ENCODE measurements around the genes ARSB, SPZ1 and ACOT12.

DNA sequence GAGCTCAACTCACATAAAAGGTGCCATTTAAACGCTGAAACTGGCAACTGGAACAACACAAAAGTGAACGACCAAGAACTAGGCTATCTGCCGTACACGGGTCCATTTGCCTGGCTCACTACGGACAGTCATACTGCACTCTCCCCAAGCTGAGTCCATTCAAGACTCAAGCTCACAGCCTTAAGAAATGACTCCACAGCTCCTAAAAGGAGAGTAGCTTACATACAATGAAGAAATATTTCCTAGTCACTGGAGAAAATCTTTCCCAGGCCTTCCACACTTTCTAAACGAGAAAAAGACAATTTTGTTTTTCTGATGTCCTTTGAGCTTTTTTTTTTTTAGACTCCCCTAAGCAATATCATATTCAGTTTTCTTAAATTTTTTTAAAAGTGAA lies 71.1 kb downstream of the LHFPL2 start:
- PRO-cap, 2 experiments = no peak in any of the 2 experiments

GRCh38 chr5:78984901-78985700 lies at the start of gene ARSB:
Gene ARSB, minus strand, starts transcription at chr5:78985310.
- PRO-cap, 2 experiments = peak in 1 of 2 experiments; most common plus-strand start chr5:78985486 (in 1); most common minus-strand start chr5:78985277 (in 1)

- PRO-cap, 2 experiments = no peak in any of the 2 experiments
These were observed 2.4 kb downstream of the JMY start for GRCh38 chr5:79238356-79238686.

- PRO-cap, 2 experiments = no peak in any of the 2 experiments
These were observed 41.8 kb downstream of the JMY start for GRCh38 chr5:79277695-79278189.

- PRO-cap, 2 experiments = no peak in any of the 2 experiments
These were observed 64.1 kb downstream of the JMY start for GRCh38 chr5:79299940-79300429.

- PRO-cap, 2 experiments = no peak in any of the 2 experiments
These were observed 291 bp upstream of the HOMER1 start for GRCh38 chr5:79514378-79514471.

GRCh38 chr5:79546639-79547090 lies 32.7 kb upstream of the HOMER1 start:
- PRO-cap, 2 experiments = no peak in any of the 2 experiments

GRCh38 chr5:79547449-79547978 lies 33.6 kb upstream of the HOMER1 start:
- PRO-cap, 2 experiments = no peak in any of the 2 experiments

DNA sequence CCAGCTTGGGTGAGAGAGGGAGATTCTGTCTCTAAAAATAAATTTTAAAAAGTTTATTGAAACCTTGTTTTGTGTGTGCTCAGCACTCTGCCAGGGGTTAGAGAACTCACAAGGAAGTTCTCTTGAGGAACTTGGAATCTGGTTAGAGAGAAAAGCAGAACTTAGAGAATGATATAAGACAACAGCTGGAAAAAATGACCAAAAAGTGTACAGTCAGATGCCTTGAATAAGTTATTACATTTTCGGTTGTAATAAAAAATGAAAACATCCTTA lies 21.8 kb upstream of the TENT2 start:
- PRO-cap, 2 experiments = no peak in any of the 2 experiments

DNA sequence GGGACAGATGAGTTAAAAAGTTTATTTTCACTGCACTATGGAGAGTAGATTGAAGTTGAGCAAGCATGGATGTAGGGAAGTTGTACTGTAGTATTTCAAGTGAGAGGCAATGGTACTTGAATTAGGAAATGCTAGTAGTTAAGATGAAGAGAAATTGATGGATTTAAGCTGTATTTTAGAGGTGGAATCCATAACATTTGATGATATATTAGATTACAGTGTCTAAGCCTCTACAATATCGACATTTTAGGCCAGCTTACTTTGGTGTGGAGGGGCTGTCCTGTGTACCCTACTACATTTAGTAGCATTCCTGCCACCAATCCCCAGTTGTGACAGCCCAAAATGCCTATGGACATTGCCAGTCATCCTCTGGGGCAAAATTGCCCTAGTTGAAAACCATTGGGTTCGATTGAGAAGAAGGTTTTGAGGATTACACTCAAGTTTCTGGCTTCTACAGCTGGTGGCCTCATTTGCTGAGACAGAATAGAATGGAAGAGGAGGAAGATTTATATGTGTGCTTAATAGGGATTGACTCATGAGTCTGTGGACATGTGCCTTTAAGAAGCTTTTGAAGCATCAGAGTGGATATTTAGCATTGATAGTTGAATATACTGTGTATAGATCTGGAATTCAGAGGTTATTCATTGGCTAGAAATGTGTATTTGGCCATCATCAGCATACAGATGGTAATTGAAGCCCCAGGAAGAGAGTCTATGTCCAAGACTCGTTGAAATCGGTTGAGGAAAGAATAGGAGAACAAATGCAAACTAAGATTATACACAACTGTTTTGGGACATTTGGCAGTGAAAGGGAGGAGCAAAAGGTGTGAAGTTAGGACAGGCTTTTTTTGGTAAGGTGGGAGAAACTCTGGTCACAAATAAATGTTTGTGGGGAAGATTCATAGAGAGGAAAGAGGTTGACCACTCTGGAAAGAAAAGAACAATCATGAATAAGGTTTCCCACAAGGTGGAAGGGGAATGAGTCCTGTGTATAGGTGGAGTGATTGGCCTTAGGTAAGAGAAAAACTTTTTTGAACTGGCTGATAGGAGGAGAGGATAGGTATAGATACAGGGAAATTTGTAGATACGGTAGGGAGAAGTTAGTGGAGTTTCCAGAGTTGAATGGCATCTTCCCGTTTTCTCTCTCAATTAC lies 19.0 kb downstream of the TENT2 start:
- PRO-cap, 2 experiments = no peak in any of the 2 experiments

DNA sequence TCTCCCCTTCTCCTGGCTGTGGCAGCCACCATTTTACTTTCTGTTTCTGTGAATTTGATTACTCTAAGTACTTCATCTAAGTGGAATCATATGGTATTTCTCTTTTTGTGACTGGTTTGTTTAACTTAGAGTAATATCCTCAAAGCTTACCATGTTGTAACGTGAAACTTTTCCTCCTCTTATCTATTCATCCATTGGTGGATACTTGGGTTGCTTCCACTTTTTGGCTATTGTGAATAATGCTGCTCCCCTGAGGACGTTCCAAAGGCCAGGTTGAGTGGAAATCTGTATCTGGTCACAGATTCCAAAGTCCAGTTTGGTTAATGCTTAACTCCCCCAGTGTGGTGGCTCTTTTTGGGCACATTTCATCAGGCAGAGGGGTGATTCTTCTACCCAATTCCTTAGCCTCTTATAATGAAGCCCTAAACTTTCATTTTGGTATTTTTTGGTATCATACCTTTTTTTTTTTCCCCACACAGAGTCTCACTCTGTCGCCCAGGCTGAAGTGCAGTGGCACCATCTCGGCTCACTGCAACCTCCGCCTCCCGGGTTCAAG lies 65.3 kb downstream of the CMYA5 start:
- PRO-cap, 2 experiments = no peak in any of the 2 experiments

DNA sequence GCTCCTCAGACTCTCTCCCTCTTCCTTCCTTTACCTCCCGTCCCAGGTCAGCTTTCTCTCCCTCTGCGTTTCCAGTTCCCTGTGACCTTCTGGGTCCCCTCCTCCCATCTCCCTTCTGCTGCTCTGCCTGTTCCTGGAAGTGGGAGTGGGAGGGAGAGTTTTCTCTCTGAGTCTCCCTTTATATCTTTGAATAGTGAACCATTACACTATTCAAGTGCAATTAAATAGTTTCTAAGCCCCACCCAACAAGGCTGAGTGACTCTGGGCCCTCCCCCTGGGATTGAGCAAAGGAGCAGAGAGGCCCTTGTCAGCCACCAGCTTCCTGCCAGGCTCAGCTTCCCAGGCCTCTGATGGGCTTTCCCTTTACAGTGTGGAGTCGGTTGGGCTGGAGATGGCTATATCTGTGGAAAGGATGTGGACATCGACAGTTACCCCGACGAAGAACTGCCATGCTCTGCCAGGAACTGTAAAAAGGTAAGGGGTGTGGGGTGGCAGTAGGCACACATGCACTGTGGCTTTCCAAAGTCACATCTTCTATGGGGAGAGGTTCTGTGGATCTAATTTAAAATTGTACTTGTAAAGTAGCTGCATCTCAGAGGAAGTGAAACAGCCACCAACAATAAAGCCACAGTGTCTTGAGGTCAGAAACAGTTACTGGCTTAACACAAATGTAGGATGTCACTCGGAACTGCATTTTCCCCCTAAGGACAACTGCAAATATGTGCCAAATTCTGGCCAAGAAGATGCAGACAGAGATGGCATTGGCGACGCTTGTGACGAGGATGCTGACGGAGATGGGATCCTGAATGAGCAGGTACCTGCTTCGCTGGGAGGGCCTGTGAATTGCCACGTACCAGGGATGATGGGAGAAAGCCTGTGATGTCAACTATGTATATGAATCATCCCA lies 35.0 kb downstream of the THBS4 start:
- PRO-cap, 2 experiments = no peak in any of the 2 experiments

GRCh38 chr5:80183653-80184059 lies 72.2 kb downstream of the SERINC5 start:
- PRO-cap, 2 experiments = no peak in any of the 2 experiments

- PRO-cap, 2 experiments = no peak in any of the 2 experiments
These were observed at the start of gene SPZ1 for GRCh38 chr5:80319765-80320195. Gene SPZ1, plus strand, starts transcription at chr5:80320002.

- PRO-cap, 2 experiments = no peak in any of the 2 experiments
These were observed 3.8 kb upstream of the MSH3 start for GRCh38 chr5:80650464-80651308.

GRCh38 chr5:80668061-80668759 lies 13.4 kb upstream of the DHFR start:
- PRO-cap, 2 experiments = no peak in any of the 2 experiments

GRCh38 chr5:80707710-80708061 lies 52.9 kb upstream of the DHFR start:
- PRO-cap, 2 experiments = no peak in any of the 2 experiments

GRCh38 chr5:81081177-81081938 lies 121.2 kb downstream of the RASGRF2 start:
- PRO-cap, 2 experiments = no peak in any of the 2 experiments

- PRO-cap, 2 experiments = no peak in any of the 2 experiments
These were observed 9.1 kb downstream of the ZCCHC9 start for GRCh38 chr5:81310468-81310903.

DNA sequence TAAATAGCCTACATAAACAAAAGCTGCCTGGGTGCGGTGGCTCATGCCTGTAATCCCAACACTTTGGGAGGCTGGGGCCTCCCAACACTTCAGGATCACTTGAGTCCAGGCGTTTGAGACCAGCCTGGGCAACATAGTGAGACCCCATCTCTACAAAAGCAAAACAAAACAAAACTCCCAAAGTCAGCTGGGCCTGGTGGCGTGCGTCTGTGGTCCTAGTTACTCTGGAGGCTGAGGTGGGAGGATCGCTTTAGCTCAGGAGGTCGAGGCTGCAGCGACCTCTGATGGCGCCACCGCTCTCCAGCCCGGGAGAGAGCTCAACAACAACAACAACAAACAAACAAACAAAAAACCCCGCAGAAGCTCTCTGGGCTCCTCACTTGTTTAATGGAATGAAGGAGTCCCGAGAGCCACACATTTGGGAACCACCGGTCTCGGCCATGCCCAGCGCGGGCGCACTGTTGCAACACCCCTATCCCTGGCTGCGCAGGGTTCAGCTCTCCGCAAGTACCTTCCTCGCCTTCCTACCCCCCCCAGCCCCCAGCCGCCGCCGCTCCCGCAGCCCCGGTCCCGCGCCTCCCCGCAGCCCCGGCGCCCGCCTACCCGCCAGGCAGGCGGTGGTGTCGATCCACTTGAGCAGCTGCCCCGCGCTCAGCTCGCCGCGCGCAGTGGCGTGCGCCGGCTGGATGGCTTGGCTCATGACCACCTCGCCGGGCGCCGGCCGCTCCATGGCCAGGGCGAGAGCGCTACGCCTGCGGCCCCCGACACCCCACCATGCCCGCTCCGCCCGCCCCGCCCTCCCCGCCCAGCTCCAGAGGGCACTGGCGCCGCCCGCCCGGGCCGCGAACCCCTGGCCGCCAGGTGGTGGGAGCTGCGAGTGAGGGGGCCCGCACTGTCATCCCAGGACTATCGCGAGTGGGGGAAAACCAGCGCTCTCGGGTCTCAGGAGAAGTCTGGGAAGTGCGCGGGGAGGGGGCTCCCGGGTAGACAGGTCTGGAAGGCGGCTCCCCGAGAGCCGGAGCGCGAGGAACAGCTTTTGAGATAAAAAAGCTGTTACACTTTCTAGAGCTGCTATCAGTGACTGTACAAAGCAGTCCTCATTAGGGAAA lies at the start of gene ACOT12:
ACOT12 (minus strand) TSS at position 750 of the 1,109 bp plus-strand sequence.
- PRO-cap, 2 experiments = no peak in any of the 2 experiments